Heart (tissue), 3 donors: ENCODE data around the gene NCOA1.

GRCh38 chr2:22025269-22025760 lies 901.5 kb downstream of the TDRD15 start:
- RAMPAGE, long total RNA, 2 experiments, result no peak in any of the 2 experiments

- RAMPAGE, long total RNA, 2 experiments, result no peak in any of the 2 experiments
Observed at GRCh38 chr2:23127249-23127927, 257.6 kb upstream of the KLHL29 start.

GRCh38 chr2:23450013-23450418 lies 65.0 kb downstream of the KLHL29 start:
- RAMPAGE, long total RNA, 2 experiments, result no peak in any of the 2 experiments

DNA sequence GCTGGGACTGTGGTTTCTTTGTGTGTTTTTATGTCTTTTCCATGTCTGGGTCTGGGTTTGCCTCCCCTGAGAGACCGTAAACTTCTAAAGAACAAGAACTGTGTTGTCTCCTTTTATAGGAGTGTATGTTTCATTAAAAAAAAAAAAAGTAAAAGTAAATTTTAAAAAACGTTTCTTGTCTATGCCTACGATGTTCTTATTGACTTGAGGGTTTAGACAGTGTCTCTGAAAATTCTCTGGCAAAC lies 67.9 kb downstream of the KLHL29 start:
- RAMPAGE, long total RNA, 2 experiments, result no peak in any of the 2 experiments

DNA sequence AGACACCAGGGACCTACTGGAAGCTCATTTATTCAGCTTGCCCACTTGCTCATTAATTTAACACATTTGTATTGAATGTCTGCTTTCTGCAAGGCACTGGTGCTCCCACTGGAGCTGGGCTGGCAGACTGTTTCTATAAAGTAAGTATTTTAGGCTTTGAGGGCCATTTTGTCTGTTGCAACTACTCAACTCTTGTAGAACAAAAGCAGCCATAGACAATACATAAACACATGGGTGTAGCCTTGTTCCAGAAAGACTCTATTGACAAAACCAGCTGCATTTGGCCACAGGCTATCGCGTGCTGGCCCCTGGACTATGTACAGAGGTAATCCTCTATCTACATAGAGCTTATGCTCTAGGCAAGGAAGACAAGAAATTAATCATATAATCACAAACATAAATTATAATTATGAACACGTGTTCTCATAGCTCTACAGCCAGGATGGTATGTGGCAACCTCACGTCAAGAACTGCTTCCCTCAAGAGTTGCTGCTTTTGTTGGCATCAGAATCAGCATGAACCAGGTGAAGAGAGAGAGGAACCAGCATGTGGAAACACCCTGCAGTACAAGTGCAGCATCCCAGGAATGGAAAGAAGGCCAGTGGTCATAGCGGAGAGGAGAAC lies 73.3 kb downstream of the KLHL29 start:
- RAMPAGE, long total RNA, 2 experiments, result no peak in any of the 2 experiments

- RAMPAGE, long total RNA, 2 experiments, result no peak in any of the 2 experiments
Observed at GRCh38 chr2:23541385-23542255, 156.6 kb downstream of the KLHL29 start.

DNA sequence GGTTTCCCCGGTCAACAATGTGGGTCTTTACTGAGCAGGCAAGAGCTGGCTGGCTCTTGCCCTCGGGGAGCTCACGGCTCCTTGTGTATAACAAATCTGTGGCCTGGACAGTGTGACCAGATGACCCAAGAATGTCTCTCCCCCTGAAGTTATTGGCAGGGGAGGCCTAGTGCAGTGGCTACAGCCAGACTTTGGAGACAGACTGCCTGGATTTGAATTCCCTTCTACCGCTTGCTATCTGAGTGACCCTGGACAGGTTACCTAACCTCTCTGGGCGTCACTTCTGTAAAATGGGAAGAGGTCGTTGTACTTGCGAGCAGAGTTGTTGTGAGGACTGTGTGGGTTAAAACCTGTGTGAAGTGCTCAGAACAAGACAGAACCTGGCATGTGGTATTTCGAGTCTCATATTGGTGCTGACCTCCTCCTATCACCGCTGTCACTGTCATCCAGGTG lies 179.8 kb downstream of the KLHL29 start:
- RAMPAGE, long total RNA, 2 experiments, result no peak in any of the 2 experiments

GRCh38 chr2:23593719-23594722 lies 209.0 kb downstream of the KLHL29 start:
- RAMPAGE, long total RNA, 2 experiments, result no peak in any of the 2 experiments

DNA sequence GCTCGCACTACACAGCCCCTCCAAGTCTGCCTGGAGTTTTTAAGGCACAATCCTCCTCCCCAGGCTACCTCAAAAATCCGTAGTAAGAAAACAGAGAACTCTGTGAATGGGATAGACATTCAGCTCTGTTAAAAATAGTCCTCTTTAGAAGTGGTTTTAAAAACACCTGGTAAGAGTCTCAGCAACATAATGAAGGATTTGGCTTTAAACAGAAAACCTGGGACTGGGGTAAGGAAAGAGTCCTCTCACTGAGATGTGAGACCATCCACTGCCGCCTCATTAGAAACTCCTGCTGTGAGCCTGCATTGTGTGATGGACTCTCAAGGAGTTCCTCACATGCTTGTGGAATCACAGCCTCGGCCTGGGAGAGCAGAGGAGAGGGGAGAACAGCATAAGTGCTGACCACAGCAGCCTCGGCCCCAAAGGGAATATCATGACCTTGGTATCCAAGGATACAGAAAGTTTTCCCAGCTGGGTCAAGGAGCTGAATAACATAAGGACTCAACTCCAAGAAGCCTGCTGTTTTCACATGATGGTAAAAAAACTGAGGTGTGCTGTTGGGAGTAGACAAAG lies 214.7 kb downstream of the ATAD2B start:
- RAMPAGE, long total RNA, 2 experiments, result no peak in any of the 2 experiments

DNA sequence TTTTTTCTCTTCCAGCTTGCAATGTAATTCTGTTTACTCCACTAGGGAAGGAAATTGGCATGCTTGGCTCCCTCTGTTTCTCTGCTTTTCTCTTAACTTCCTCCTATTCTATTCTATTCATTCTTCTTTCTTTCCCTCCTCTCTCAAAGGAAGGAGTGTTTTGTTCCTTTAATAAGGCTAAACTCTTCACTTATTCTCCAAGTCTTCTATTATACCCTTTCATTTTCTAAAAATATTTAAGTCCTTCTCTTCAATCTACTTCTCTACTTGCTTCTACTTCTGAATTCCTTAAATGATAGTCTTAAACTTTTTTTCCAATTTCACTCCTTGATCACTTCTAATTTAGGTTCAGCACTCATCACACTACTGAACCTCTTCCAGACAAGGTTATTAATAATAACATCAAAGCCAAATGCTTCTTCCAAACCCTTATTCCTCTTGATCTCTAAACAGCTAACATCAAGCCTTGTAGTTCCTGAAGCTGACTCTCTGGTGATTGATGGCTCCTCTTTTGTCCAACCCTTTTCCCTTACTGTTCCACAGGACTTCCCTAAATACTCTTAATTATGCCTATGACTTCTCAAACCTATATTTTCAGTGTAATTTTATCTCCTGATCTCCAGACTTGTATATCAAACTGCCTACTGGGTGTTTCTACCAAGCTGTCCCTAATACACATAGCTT lies 83.7 kb downstream of the FAM228A start:
- RAMPAGE, long total RNA, 2 experiments, result no peak in any of the 2 experiments

DNA sequence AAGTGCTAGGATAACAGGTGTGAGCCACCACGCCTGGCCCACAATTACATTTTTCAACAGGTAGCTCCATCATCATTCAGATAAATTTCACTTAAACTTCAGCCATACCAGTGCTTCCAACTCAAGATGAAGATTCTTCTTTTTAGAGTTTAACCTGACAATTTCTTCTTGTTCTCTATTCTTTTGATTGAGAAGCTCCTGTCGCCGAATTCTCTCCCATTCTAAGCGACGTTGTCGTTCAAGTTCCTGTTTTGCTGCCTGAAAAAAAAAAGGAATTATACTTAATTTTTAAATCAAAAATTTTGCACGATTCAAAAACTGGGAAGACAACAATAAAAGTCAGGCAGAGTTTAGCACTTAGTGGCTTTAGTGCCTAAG lies 61.8 kb downstream of the ITSN2 start:
- RAMPAGE, long total RNA, 2 experiments, result no peak in any of the 2 experiments

GRCh38 chr2:24303768-24304149 lies 56.6 kb downstream of the ITSN2 start:
- RAMPAGE, long total RNA, 2 experiments, result no peak in any of the 2 experiments

DNA sequence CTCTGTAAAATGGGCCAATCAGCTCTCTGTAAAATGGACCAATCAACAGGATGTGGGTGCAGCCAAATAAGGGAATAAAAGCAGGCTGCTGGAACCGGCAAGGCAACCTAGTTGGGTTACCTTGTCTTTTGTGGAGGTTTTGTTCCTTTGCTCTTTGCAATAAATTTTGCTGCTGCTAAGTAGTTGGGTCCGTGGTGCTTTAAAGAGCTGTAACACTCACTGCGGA lies 43.2 kb upstream of the ITSN2 start:
- RAMPAGE, long total RNA, 2 experiments, result no peak in any of the 2 experiments

- RAMPAGE, long total RNA, 2 experiments, result no peak in any of the 2 experiments
Observed at GRCh38 chr2:24491066-24491804, at the start of gene NCOA1. NCOA1 (plus strand) TSS chr2:24491254.

DNA sequence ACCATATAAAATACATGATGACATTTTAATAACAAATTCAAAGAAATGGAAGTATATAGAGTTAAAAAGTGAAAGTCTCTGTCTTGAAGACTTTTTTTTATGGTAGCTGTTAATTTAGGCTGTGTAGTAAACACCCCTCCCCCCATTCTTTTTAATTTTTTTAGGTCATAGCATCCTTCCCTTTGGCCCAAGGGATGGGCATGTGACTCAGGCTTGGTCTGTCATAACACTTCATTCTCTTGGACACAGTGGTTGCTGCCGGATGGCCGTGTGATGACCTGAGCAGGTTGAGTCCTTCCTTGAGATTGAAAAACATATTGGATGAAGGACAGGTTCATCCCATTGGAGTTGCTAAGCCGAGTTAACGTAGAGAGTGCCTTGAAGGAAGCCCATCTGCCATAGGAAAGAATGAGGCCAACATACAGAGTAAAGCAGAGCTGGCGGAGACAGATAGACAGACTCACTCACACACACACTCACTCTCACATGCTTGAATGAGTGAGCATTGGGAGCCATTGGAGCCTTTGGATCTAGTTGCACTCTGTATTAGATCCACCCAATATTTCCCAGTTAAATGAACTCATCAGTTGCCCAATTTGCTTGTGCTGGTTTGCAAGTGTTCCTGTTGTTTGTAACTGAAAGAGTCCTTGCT lies 14.6 kb downstream of the NCOA1 start:
- RAMPAGE, long total RNA, 2 experiments, result no peak in any of the 2 experiments

GRCh38 chr2:24554629-24555018 lies 63.6 kb downstream of the NCOA1 start:
- RAMPAGE, long total RNA, 2 experiments, result no peak in any of the 2 experiments

- RAMPAGE, long total RNA, 2 experiments, result no peak in any of the 2 experiments
Observed at GRCh38 chr2:24832674-24833495, 39.7 kb downstream of the CENPO start.

DNA sequence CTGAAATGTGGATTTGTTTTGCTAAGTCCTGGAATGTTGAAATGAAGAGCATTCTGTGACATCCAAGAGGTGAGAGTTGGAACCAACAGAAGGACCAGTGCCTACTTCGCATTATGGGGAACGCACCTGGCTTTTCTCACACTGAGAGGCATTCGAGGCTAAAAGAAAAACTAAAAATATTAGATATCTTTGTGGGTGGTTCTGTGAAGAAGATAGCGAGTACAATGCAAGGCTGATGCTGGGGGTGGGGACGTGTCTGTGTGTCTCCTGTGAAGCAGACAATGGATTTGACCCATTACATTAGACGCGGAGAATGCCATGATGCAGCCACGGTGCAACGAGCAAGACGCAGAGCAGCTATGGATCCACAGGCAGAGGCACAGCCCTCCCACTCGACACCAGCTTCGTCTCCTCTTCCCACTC lies 61.1 kb downstream of the ADCY3 start:
- RAMPAGE, long total RNA, 2 experiments, result no peak in any of the 2 experiments

DNA sequence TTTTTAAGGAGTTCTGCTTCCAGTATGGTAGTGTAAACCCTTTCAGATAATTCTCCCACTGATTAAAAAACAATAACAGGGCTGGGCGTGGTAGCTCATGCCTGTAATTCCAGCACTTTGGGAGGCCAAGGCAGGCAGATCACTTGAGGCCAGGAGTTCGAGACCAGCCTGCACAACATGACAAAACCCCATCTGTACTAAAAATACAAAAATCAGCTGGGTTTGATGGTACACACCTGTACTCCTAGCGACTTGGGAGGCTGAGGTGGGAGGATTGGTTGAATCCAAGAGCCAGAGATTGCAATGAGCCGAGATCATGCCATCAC lies 8.9 kb upstream of the DNAJC27 start:
- RAMPAGE, long total RNA, 2 experiments, result no peak in any of the 2 experiments

GRCh38 chr2:25043347-25043872 lies 1.5 kb downstream of the EFR3B start:
- RAMPAGE, long total RNA, 2 experiments, result no peak in any of the 2 experiments